Measurements from ENCODE around the genes BTBD17, GPRC5C, CD300LF and RAB37.

GRCh38 chr17:73546844-73547394 is 97.3 kb downstream of the SDK2 start:
- PRO-cap: no peak

GRCh38 chr17:73957055-73957457 is 246.4 kb upstream of the RPL38 start:
- PRO-cap: no peak

GRCh38 chr17:73991142-73991539 is 212.3 kb upstream of the RPL38 start:
- PRO-cap: no peak

- PRO-cap: no peak
Observed at GRCh38 chr17:74212000-74212431, 1.4 kb upstream of the TTYH2 start.

DNA sequence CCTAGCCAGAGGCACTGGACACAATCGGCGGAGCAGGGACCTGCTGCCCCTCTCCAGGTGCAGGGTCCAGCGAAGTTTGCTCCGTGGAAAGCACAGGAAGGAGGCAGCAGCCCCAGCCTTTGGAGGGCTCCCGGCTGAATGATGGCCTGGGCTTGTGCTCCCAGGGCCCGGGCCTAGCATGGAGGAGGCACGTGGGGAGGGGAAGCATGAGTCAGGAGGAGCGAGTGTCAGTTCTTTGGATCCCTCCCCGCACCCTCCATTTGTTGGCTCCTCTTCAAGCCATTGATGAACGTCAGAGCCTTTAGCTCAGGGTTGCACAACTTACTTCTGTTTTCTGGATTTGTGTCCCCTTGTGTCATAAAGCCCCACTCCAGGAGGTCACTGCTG is 25.8 kb downstream of the TTYH2 start:
- PRO-cap: no peak

GRCh38 chr17:74256256-74256455 is 17.9 kb upstream of the DNAI2 start:
- PRO-cap: no peak

GRCh38 chr17:74361223-74362391 is at the start of gene BTBD17:
Gene BTBD17, minus strand, starts transcription at chr17:74361868.
- PRO-cap: no peak

DNA sequence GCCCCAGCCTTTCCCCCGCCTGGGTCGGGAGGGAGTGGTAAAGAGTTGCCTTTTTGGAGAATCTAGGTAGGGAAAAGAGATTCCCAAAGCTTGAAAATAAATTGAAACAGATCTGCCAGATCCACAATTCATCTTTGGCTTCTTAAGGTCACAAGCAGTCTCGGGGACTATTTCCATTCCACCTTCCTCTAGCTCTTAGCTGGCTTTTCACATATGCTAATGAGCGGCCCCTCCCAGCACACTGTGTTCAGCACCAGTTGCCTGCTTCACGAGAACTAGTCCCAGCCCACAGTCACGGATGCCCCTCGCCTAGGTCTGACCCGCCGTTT is 1.9 kb upstream of the GPRC5C start:
- PRO-cap: unidirectional peak, plus-strand start at position 278 of the sequence

- PRO-cap: bidirectional peak, plus-strand start at chr17:74432116, minus-strand start at chr17:74432010; bidirectional peak, plus-strand start at chr17:74432500, minus-strand start at chr17:74432401
Observed at GRCh38 chr17:74431893-74432735, at the start of gene GPRC5C. Gene GPRC5C, plus strand, starts transcription at chr17:74432088.

GRCh38 chr17:74449559-74450182 is 16.8 kb upstream of the CD300A start:
- PRO-cap: no peak

DNA sequence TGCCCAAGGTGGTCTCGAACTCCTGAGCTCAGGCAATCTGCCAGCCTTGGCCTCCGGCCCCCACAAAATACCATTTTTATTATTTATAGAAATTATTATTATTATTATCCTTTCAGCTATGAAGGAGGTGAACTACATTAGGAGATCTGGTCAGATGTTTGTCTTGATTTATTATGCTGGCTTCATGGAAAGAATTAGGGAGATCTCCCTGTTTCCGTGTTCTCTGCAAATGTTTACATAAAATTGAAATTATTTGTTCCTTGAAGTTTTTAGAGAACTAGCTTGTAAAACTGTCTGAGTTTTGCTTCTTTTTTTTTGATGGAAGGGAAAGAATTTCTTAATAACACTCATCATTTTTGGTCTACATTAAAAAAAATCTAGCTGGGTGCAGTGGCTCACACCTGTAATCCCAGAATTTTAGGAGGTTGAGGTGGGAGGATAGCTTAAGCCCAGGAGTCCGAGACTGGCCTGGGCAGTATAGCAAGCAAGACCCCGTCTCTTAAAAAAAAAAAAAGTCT is 2.5 kb downstream of the CD300A start:
- PRO-cap: no peak

GRCh38 chr17:74512376-74513278 is 18.6 kb downstream of the CD300LB start:
- PRO-cap: no peak

DNA sequence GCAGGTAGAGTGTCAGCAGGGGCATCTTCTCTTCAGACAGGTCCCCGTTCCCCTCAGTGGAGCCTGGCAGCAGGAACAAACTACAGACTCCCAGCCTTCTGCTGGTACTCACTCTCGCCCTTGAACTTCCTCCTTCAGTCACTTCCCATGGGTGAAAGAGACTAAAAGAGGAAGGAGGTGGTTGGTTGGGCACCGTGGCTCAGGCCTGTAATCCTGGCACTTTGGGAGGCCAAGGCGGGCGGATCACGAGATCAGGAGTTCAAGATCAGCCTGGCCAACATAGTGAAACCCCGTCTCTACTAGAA is at the start of gene CD300LF:
TSS of gene CD300LF (minus strand) at position 82 of the 305 bp plus-strand sequence.
- PRO-cap: no peak

GRCh38 chr17:74736290-74737417 is at the start of gene RAB37:
Gene RAB37, plus strand, starts transcription at chr17:74737256.
- PRO-cap: bidirectional peak, plus-strand start at chr17:74737256, minus-strand start at chr17:74737151

GRCh38 chr17:74746812-74747423 is 1.5 kb upstream of the NHERF1 start:
- PRO-cap: no peak

DNA sequence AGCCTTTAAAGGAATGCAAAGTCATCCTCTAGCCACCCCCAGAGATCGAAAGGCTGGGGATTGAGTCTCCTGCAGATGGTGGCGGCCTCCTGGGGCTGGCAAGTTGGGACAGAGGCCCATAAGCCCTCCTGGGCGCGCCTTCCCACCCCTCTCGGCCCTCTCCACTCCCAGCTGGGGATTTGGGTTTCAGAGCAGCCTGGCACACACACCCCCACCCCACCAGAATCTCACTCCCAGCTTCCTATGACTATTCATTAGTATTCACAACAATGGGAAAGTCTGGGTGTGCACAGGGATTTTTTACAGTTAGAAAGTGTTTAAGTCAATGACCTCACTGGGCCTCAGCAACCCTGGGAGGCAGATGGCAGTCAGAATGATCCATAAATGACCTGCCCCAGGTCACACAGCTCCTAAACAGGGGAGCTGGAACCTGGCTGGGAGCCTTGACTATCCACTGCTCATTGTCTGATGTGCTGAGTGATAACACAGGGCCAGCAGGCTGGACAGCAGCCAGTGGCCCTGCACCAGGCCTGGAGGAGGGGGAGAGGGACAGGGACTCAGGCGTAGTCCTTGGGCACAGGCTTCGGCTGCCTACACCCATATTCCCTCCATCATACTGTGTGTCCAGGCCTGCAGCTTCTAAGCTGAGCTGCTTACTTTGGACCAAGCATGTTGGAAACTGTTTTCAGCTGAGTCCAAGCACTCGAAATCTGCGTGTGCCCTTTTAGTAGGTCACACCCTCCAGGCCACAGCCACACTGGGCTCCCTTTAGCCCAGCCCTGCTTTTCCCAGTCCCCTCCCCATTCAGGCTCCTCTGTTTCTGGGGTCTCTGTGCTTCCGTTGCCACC is 12.2 kb downstream of the NHERF1 start:
- PRO-cap: no peak

DNA sequence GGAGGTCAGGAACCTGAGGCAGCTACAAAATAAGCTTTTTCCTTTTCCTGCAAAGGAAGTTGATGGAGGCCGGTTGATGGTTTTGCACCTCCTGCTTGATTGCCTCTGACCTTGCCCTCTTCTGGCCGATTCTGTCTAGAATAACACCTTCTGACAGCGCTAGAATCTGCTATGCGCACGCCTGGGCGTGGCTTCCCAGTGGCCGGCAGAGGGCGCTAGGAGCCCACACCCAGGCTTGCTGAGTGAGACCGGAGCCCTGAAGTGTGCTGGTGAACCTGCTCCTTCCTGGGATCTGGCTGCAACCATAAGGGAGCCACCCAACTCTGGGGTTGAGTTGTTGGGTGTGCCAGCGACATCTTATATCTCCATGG is 15.1 kb downstream of the TMEM104 start:
- PRO-cap: no peak

- PRO-cap: no peak
Observed at GRCh38 chr17:74862101-74863068, 2.7 kb upstream of the GRIN2C start.

DNA sequence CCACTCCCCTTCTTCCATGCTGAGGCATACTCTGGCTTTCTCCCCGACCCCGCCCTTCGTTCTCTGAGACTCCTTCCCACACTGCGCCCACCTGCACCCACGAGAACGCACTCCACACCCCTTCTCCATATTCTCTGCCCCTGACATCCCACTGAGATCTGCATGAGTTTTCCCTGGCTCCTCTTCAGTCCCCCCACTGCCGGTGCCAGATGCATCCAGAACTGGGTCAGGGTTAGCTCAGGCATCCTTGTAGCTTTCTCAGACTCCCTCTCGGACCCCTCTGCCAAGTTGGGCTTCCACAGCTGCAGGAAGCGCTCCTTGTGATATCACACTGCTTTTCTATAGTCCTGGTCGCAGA is 709 bp downstream of the KCTD2 start:
- PRO-cap: no peak

- PRO-cap: no peak
Observed at GRCh38 chr17:75078510-75079312, 9.0 kb upstream of the SLC16A5 start.

Measured in right common carotid artery plus branches (tissue), 1 donor.